ENCODE data around the gene NDNF.

DNA sequence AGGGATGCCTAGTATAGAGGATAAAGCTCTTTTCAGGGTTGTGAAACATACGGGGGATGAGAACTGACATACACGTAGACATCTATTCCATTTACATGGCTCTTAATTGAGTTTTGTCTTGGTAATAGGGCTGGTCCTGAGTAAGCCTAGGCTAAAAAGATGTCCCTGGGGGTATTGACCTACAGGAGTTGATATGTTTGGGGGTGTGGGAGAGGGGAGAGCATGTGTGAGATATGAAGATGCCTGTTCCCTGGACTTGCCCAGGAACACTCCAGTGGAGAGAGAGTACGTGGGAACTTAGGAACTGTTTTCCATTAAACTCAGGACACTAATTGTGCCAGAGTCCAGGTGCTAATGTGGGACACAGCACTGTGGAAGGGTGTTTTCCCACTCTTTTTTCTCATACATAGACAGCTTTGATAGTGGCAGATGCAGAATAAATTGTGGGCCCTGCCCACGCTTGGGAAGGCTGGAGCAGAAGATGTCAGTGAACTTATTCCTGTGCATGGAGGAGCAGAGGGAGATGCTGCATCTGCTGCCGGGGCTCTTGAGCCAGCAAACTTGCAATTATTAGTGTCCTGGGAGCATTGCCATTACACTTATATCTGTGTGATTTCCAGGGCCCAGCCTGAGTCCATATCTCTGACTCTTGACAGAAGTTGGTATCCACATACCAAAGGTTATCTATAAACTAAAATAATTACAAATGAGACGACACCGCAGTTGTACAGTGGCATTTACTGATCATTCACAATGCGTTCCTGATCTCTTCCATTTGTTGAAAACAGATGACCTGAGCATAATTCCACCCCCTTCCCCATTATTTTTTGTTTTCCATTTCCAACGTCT is 20.8 kb downstream of the SYNPO2 start:
- PRO-cap, 2 experiments = no peak in any of the 2 experiments

DNA sequence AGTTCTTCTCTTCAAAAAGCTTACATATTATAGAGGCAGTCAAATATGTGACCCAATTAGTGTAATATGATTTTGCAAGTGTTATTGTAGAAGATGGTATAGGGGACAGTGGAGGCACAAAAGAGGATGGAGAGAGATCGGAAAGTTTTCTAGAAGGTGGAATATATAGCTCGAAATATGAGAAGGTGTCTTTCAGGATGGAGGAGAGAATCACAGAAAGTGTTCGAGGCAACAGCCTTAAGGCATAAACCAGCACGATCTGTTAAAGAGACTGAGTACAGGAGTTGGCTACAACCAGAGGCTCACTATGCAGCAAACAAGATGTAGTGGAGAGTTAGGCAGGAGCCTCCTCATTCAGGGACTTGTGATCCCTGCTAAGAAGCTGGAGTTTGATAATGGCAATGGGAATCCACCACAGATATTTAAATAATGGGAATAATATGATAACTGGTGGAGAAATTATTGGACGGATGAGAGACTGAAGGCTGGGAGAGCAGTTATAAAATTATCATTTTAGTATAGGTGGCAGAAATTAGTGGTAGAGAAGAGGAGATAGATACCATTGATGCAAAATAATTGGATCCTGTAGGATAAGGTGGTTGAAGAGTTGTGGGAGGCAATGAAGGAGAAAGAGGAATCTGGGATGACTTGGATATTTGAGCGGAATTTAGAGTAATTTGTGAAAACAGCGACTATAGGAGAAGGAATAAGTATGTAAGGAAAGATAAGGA is 31.0 kb downstream of the SYNPO2 start:
- PRO-cap, 2 experiments = no peak in any of the 2 experiments

DNA sequence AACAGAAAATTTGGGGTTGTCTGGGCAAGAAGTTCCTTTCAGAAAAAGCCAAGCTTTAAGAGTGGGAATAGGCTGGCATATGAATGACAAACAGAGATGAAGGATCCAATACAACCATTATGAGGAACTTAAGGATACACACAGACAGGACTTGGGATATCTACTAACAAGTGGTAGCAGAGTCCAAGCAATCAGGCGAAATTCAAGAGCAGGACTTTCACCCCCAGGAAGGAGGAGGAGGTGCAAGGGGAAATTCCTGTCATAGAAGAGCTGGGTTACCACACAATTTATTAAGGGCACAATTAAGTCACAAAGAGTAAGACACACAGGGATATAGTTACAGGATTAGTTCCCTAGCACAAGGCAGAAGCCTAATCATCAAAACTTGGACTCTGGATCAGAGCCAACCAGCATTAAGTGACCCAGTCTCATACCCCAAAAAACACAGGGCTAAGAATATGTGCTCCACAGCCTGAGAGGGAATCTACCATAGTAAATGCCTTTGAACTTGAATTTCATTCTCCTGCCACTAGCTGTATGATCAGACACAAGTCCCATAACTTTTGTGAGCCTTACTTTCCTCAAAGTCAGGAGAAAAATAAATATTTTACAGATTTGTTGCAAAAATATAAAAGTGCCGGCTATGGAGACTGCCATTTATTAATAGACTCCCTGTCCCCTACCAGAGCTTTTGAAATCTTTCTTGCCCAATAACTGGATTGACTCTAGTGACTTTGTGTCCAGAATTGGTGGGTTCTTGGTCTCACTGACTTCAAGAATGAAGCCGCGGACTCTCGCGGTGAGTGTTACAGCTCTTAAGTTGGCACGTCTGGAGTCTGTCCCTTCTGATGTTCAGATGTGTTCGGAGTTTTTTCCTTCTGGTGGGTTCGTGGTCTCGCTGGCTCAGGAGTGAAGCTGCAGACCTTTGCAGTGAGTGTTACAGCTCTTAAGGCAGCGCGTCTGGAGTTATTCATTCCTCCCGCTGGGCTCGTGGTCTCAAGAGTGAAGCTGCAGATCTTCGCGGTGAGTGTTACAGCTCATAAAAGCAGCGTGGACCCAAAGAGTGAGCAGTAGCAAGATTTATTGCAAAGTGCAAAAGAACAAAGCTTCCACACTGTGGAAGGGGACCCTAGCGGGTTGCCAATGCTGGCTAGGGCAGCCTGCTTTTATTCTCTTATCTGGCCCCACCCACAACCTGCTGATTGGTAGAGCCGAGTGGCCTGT is 87.1 kb downstream of the SYNPO2 start:
- PRO-cap, 2 experiments = no peak in any of the 2 experiments

DNA sequence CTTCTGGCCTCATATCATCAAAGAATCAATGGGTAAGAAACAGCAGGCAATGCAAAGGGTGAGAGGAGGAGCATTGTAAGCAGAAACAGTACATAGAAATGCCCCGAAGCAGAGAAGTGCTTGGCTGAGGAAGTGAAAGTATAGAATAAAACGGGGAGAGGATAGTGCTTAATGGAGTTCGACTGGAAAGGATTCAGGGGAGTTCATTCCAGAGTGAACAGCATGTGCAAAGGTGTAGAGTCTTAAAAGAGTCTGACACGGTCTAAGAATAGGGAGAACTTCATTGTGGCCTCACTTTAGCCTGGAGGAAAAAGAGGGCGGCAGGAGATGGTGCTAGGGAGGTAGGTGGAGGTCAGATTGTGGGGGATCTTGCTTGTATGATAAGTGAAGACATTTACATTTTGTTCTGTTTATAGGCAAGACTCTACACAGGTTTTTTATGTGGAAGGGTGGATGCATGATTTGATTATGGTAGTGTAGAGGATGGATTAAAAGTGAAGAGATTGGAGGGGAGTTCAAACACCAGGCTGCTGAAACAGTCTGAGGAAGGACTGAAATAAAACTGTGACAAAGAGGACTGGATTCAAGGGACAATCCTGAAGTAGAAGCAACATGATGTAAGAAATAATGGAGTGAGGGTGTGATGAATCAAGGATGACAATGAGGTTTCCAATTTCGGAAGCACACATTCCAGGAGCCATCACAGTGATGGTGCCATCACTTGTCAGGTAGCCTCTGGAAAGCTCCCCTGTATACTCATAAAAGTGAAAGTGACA is 103.3 kb downstream of the SYNPO2 start:
- PRO-cap, 2 experiments = no peak in any of the 2 experiments

DNA sequence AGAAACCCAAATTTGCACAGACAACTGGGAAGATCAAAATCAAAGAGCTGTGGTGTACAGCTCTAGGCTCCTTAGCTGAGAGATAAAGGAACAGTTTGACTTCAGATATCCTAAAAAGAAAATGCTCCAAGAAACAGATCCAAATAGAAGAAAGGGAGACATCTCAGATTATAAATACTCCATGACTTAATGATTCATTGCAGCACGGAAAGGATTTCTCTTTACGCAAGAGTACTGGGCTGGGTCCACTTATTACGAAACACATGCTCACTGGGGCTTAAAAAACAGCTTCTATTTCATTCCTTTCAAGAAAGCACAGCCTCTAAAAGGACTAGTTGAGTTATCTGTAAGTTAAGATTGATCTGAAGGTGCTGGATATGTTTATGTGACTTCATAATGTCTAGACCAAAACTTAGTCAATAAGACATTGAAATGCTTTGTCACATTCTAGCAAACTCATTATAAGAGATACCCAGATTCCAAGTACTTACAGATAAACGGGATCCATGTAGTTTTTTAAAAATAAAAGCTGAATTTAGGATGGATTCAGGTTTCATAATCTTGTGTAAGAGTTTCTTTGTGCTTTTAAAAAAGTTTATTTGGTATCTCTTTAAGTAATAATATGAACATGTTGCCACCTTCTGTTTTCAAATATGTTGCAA is 109.7 kb upstream of the MYOZ2 start:
- PRO-cap, 2 experiments = no peak in any of the 2 experiments

DNA sequence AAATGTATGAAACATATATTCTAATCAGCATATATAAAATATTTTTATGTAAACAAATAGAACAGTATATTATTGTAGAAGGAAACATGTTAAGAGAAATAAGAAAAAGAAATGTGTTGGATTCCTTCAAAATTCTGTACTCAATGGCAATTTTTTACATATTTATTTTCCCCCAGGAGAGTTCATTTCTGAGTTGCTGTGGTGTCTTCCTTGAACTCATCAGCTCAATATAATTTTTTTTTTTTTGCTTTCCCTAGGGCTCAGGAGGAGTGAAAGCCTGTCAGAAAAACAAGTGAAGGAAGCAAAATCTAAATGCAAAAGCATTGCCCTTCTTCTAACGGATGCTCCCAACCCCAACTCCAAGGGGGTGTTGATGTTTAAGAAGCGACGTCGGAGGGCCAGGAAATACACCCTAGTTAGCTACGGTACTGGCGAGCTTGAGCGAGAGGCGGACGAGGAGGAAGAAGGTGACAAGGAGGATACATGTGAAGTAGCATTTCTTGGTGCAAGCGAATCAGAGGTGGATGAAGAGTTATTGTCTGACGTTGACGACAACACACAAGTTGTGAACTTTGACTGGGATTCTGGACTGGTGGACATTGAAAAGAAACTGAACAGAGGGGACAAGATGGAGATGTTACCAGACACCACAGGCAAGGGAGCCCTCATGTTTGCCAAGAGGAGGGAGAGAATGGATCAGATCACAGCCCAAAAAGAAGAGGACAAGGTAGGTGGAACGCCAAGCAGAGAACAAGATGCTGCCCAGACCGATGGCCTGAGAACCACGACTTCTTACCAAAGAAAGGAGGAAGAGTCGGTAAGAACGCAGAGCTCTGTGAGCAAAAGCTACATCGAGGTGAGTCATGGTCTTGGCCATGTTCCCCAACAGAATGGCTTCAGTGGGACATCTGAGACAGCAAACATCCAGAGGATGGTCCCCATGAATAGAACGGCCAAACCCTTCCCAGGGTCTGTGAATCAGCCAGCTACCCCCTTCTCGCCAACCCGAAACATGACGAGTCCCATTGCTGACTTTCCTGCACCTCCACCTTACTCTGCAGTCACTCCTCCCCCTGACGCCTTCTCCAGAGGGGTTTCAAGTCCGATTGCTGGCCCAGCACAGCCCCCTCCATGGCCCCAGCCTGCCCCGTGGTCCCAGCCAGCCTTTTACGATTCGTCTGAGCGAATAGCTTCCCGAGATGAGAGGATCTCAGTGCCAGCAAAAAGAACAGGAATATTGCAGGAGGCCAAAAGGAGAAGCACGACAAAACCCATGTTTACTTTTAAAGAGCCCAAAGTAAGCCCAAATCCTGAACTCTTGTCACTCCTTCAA is 105.6 kb upstream of the MYOZ2 start:
- PRO-cap, 2 experiments = no peak in any of the 2 experiments

DNA sequence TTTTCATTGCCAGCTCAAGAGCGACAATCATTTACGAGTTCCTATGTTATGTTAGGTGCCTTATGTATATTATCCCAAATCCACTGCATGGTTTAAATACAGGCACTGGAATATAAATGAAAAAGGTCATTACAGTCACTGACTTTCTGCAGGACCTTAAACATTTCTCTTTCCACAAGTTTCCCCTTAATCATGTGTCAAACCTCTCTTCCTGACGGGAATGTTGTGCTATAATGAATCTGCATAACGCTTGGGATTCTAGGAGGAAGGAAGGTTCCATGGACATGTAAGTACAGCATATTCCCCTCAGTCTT is 100.6 kb upstream of the MYOZ2 start:
- PRO-cap, 2 experiments = no peak in any of the 2 experiments

GRCh38 chr4:119113030-119113520 is 22.6 kb upstream of the MYOZ2 start:
- PRO-cap, 2 experiments = no peak in any of the 2 experiments

- PRO-cap, 2 experiments = no peak in any of the 2 experiments
Measured at GRCh38 chr4:119206136-119206594, 6.3 kb upstream of the USP53 start.

GRCh38 chr4:119231445-119232053 is 19.0 kb downstream of the USP53 start:
- PRO-cap, 2 experiments = no peak in any of the 2 experiments

- PRO-cap, 2 experiments = no peak in any of the 2 experiments
Measured at GRCh38 chr4:119707136-119707615, 78.6 kb upstream of the PDE5A start.

DNA sequence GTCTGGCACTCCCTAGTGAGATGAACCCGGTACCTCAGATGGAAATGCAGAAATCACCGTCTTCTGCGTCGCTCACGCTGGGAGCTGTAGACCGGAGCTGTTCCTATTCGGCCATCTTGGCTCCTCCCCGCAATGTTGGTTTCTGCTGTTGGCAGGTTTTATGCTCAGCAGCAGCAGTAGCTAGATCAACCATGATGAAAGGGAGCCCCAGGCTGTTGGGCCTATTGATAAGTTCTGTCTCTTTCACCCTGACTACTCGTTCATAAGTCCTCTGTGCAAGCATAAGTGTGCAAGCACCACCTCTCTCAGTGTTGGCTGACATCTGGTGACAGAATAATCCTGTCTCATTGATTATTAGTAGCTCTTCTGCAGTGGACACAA is 274.2 kb downstream of the PRDM5 start:
- PRO-cap, 2 experiments = no peak in any of the 2 experiments

- PRO-cap, 2 experiments = peak in 2 of 2 experiments; most common minus-strand start chr4:121072557 (in 1)
Measured at GRCh38 chr4:121071803-121072975, at the start of gene NDNF. Gene NDNF, minus strand, starts transcription at chr4:121072535.

- PRO-cap, 2 experiments = no peak in any of the 2 experiments
Measured at GRCh38 chr4:121153850-121154484, 10.2 kb downstream of the TNIP3 start.

DNA sequence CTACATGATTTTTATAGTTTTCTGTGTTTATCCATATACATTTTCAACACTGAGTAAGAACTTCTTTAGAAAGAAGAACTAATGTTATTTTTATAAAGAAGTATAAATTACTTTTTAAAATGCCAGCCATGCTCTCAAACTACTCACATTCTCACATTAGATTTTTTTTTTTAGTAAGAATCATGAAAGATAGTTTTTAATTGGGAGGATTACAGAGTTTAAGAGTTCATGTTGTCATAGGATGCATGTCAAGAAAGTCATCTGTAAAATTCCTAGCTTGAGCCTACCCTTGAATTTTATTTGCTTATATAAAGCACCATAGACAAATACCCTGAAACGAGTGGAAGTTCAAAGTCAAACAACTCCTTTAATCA is 17.7 kb upstream of the TNIP3 start:
- PRO-cap, 2 experiments = no peak in any of the 2 experiments

GRCh38 chr4:121199920-121200612 is 35.9 kb upstream of the TNIP3 start:
- PRO-cap, 2 experiments = no peak in any of the 2 experiments

DNA sequence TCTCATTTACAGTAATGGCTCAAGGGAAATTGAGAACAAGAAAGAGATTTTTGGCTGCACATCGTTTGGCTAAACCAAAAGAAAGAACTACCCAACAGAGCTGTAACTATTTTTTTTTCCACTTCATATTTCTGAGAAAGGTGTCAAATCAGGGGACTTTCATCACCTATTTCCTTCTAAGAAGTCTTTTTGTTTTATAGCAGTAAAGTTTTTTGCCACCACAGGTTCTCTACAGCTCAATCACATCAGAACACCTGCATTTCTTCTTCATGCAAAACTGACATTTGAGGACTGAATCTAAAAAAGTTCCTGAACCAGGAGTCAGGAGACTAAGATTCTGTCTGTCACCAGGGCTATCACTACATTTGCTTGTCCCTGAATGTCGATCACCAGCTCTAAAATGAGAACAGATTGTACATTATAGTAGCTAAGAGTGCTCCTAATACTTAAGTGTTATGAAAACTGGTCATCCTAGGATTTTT is 57.6 kb upstream of the TNIP3 start:
- PRO-cap, 2 experiments = no peak in any of the 2 experiments

DNA sequence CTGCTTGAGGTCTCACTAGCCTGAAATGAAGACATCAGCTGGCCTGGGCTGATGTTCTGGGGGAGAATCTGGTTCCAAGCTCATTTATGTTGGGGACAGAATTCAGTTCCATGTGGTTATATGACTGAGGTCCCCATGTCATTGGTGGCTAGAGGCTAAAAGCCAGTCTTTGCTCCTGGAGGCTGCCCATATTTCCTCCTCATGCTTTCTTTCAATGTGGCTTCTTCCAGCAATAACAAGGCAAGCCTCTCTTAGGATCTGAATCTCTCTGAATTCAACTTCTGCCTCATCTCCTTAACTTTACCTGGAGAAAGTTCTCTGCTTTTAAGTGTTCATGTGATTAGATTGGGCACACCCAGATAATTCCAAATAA is 22.0 kb upstream of the QRFPR start:
- PRO-cap, 2 experiments = no peak in any of the 2 experiments

DNA sequence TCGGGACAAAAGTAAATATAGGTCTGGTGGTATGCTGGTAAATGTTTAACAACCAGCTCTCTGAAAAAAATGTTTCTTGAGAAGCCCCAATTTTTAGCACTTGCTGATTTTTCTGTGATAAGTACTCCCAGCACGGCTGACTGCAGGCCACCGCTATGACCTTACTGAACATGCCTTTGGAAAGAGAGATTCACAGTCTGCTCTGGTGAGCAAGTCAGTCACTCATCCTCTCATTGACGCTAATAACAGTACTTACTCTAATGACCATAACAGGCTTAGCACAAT is 99.0 kb upstream of the BLTP1 start:
- PRO-cap, 2 experiments = no peak in any of the 2 experiments

- PRO-cap, 2 experiments = no peak in any of the 2 experiments
Measured at GRCh38 chr4:122187772-122188335, 35.7 kb downstream of the BLTP1 start.